SJCRH30 (cell line): ENCODE results near the gene CDKN1A.

DNA sequence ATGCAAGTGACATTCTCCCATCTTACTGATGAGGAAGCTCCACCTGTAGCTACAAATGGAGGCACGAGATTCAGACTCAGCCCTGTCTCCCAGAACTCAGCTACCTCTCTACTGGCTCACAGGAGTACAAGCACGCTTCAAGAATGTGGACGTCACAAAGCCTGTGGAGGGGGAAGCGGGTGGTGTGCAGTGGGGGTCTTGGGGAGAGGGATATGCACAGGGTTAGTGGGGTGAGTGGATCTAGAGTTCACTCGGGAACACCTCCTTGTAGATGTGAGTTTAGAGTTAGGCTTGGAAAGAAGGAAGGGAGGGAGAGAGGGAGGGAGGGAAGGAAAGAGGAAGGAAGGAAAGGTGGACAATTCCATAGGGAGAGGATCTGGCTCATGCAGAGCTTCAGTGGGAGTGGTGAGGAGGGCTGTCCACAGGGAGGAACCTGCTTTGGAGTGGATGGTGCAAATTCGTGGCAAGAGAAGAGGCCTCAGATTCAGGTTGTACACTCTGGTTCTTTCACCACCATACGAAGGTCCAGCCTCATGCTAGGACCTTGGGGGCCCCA is 7.4 kb upstream of the MAPK13 start:
- RAMPAGE, long total RNA, result no peak

DNA sequence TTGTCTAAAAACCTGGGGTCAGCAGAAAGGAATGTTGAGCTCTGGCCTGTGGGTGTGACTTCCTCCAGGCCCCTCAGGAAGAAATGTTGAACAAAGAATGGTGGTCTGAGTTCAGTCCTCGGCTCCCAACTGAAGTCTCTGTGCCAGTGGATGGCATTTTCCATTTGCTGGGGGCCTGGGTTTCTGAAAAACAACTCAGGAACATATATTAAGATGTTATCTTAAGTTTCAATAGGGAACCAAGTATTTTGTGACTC is 24.8 kb upstream of the PNPLA1 start:
- RAMPAGE, long total RNA, result no peak

DNA sequence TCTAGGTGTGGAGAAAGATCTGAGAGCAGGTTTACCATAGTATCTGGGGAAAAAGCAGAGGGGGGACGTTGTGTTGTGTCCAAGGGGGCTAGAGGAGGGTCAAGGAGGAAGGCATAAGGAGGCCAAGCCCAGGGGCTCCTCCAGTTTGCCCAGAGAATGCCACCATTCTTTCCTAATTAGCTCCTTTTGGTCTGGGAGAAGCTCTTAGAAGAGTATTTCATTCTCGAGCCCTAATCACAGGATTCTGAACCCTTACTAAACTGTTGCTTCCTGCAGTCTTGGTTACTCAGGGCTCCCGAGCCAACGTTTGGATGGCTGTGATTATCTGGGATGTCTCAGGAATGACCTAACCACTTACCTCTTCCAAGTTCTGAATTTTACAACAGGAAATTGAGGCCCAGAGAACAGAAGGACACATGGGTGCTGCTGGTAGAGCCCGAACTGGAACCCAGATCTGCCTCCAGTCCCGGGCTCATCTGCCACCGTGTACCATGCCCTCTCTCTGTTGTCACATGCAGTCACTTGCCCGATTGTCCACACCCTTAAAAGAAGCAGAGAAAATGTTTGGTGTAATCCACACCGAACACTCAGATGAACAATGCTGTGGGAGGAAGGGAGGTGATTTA is 22.2 kb upstream of the PNPLA1 start:
- RAMPAGE, long total RNA, result no peak

DNA sequence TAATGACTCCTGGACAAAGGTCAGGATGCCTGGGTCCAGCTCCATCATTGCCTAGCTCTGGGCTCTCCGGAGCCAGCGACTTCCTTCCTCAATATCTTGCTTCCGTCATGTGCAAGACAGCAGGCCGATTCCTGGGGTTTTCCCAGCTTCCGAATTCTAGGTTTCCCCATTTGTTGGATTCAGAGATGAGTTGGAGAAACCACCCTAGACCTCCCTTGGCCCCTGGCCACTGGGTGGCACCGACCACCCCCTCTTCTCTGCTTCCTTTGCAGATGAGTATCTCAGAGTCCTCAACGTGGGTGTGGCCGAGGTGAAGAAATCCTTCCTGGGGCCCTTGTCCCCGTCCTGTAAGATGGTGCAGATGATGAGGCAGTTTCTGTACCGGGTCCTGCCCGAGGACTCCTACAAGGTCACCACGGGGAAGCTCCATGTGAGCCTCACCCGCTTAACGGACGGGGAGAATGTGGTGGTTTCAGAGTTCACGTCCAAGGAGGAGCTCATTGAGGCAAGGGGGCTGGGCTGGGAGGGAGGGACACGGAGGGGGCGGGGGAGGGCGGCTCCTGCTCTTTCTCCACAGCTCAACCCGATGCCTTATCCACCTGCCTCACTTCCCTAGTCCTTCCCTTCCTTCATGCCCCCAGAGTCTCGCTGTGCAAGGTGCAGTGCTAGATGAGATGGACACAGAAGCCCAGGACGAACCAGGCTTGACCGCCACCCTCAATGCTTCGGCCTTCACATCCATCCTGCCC is 21.4 kb downstream of the PNPLA1 start:
- RAMPAGE, long total RNA, result no peak

DNA sequence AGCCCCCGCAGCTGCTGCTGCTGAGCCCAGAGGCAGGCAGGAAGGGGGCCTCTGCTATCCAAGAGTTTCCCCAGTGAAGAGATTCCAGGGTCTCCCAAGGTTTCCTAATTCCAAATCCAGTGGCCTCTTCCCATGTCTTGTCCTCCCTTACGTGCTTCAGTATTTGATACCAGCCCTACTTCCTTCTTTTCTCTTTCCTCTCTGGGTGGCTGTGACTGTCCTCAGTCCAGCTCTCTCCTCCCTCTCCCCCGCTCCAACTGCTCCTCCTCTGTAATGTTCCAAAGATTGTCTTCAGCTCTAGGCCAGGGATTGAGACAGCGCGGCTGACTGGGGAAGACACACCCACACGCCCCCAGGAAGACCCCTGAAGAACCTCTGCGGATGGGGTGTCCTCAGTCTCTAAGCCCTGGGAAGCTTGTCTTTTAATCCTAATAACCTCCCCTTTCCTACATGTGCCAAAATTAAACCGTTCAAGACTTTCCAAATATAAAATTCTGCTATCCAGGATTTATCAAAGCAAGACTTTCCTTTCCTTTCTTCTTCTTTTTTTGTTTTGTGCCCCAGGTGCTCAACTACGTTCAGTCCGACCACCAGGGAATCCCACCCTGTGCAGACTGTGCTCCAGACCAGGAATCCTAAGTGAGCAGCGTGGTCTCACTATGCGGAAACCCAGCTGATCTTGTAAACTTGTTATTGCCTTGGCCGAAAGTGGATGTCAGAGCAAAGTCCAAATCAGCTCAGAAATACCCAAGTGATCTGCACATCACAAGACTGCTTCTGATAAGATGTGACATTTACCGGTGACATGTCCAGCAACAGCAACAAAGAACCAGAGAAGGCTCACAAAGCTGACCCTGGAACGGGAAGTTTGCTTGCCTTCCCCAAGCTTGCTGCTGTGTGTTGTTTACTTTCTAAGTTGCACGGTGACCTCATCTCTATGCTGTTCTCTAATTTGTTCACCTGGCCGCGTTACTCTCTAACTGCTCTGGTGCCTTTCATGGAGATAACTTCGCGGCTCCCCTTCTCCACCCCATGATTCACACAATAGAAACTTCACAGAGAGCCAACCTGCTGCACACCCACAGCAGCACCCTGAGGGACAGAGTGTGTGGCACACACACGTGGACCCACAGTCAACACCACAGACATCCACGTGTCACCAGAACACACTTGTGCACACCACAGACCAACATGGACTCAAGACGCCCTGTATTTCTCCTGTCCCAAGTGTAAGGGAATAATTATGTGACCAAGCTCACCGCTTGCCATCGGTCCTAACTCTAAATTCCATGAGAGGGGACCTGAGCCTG is 2.0 kb downstream of the BNIP5 start:
- RAMPAGE, long total RNA, result no peak

DNA sequence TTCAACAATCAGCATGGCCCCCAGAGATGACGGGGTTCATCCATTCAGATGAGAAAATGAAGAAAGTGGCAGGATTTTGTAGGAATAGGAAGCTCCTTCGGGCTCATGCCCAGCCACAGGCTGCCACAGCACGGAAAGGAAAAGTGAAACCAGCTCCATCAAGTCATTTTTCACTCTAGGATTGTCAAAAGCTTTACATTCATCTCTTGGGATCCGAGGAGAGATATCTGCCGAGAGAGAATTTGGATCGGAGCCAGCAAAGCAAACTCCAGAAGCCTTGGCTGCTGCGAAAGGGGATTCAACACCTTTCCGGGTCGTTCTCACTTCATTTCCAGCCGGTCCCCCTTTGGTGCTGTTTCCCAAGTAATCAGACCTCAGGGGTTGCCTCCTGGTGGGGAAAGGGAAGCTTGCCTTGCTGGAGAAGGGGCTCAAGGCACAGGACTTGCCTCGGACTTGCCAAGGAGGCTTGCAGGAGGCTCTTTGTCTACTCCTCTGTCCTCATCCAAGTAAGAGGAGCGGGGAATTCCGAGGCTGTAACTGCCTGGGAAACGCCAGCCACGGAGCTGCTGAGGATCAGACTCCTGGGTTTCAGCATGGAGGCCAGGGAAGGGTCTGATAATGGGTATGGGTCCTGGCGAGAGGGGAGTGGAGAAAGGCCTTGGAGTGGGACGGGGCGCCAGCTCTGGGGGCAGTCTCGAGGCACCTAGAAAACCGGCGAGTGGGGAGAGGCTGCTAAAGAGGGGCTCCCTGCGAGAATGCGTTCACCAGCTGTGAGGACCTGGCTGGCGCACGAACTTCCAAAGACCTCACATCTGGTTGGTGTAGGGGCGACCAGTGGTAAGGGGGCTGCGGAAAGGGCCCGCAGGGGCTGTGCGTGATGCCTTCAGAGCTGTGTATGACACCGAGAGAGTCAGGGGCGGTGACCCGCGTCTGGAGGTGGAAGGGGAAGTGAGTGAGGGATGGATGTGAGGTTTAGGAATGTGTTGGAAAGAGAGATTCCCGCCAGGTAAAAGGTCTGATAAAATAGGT is 730 bp downstream of the ETV7 start:
- RAMPAGE, long total RNA, result no peak

GRCh38 chr6:36516514-36517040 is 30.7 kb downstream of the STK38 start:
- RAMPAGE, long total RNA, result no peak

GRCh38 chr6:36523289-36523887 is 23.9 kb downstream of the STK38 start:
- RAMPAGE, long total RNA, result no peak

GRCh38 chr6:36633976-36634650 is 40.0 kb downstream of the SRSF3 start:
- RAMPAGE, long total RNA, result no peak

DNA sequence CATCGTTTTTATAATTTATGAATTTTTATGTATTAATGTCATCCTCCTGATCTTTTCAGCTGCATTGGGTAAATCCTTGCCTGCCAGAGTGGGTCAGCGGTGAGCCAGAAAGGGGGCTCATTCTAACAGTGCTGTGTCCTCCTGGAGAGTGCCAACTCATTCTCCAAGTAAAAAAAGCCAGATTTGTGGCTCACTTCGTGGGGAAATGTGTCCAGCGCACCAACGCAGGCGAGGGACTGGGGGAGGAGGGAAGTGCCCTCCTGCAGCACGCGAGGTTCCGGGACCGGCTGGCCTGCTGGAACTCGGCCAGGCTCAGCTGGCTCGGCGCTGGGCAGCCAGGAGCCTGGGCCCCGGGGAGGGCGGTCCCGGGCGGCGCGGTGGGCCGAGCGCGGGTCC is 263 bp upstream of the CDKN1A start:
- RAMPAGE, long total RNA, result no peak

GRCh38 chr6:36678649-36679652 is at the start of gene CDKN1A:
Gene CDKN1A, plus strand, starts transcription at chr6:36678714.
- RAMPAGE, long total RNA, result no peak

GRCh38 chr6:36735631-36736309 is 38.1 kb downstream of the RAB44 start:
- RAMPAGE, long total RNA, result no peak

DNA sequence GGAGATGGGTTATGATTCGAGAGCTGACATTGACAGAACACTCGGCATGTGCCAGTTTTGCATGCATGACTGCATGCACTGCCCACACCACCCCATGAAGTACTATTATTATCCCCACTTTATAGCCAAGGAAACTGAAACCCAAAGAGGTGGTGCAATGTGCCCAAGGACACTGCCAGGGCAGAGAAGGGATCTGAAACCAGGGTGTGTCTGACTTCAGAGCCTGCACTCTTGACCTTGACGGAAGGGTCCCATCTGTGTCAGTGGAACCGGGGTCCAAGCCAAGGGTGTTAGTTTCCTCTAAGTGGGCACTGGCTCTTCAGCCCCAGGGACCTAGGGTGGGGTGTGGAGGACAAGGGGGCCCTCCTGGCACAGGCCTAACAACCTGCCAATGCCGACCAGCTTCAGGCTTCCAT is 55.5 kb downstream of the RAB44 start:
- RAMPAGE, long total RNA, result no peak

GRCh38 chr6:36755621-36756471 is 58.2 kb downstream of the RAB44 start:
- RAMPAGE, long total RNA, result no peak

- RAMPAGE, long total RNA, result no peak
Measured at GRCh38 chr6:36836393-36837191, 2.7 kb downstream of the CPNE5 start.

DNA sequence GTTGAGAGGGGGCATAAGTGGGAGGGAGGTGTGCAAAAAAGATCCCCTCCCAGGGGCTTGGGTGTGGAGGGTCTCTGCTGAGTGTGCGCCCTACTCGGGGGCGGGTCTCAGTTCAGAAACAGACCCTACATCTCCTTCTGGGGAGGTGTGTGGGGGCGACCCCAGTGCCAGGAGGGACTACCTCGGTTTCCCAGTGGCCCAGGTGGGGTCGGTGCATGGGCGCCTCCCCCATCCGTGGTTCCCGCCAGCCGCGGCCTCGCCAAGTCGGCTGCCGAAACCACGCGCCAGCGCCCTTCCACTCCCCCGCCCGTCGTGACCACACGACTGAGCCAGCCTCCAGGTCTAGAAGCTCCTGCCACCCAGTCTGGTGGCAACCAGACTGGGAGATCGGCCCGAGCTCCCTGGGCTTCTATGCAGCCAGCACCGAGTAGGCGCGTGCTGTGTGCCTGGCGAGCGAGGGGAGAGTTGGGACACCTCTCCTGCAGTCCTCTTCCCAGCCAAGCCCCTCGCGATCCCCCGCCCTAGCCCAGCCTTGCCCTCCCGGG is 1.2 kb upstream of the CPNE5 start:
- RAMPAGE, long total RNA, result no peak

DNA sequence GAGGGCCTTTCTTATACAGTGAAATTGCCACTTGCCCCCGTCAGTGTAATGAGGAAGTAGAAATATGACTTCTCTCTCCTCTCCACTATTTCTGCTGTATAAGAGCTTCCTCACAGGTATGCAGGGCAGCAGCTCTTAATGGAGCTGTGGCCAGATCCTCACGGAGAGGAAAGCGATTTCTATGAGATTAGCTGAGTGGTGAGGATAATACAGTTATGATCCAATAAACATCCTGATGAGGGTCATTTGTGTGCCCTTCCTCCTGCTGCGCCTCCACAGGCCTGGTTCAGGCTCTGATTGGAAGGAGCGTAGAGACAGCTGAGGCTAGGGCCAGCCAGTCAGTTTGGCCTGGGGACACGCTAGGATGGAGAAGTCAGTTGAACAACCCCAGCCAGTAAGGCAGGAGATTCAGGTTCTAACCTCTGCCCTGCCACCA is 10.9 kb upstream of the CPNE5 start:
- RAMPAGE, long total RNA, result no peak

GRCh38 chr6:36873832-36874250 is 762 bp downstream of the PPIL1 start:
- RAMPAGE, long total RNA, result no peak

GRCh38 chr6:37049312-37049752 is 43.9 kb downstream of the FGD2 start:
- RAMPAGE, long total RNA, result no peak

GRCh38 chr6:37051058-37051815 is 45.8 kb downstream of the FGD2 start:
- RAMPAGE, long total RNA, result no peak